A172 (cell line): ENCODE measurements around the gene NCF1.

DNA sequence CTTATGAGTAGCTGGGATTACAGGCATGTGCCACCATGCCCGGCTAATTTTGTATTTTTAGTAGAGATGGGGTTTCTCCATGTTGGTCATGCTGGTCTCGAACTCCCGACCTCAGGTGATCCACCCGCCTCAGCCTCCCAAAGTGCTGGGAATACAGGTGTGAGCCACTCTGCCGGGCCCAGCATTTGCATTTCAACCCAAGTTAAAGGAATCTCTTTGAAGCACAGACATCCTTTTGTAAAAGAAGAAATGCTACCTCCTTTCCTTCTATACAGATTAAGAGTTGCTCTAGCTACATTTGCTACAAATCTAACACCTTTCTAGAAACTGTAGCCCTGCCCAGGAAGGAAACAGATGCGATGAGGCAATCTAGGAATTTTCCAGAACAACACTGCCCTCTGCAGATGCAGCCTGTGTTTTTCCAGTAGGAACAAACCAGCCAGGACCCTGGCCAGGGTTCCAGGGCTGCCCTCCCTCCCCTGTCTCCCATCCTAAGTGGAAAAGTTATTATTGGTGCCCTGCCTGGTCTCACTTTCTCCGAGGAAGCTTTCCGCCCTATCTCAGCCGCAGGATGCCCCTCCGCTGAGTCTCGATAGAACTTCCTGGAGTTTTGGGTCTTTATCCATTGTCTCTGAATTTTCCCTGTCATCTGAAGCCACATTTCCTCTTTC lies 60.1 kb upstream of the GTF2IRD1 start:
- RAMPAGE, long total RNA: no peak

DNA sequence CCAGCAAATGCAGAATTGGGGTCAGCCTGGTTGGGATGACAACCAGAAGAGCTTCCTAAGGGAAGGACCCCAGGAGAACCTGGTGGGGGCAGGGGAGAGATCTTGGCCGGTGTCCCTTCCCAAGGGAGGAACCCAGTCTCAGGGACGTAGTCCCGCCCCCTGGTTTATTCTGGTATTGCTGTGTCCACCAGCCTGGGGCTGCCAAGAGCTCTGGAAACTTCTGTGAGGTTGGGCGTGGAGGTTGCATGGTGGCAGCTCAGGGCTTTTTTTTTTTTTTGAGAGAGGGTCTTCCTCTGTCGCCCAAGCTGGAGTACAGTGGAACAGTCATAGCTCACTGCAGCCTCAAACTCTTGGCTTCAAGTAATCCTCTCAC lies 19.4 kb downstream of the GTF2IRD1 start:
- RAMPAGE, long total RNA: no peak

GRCh38 chr7:74476519-74477121 lies 22.9 kb downstream of the GTF2IRD1 start:
- RAMPAGE, long total RNA: no peak

GRCh38 chr7:74519382-74519911 lies 65.7 kb downstream of the GTF2IRD1 start:
- RAMPAGE, long total RNA: no peak

DNA sequence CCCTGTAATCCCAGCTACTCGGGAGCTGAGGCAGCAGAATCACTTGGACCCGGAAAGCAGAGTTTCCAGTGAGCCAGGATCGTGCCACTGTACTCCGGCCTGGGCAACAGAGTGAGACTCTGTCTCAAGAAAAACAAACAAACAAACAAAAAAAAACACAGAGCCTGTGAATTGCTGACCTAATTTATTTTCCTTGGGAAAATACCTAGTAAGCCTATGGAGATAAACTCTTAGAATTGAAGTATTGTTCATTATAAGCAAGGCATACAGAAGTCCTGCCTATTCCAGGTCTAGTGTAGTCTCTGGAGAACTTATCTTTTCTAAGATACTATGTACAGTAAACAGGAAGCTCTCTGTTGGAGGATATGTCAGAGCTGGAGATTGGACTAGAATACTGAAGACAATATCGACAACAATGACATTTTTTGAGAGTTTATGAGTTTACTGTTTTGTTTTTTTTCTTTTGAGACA lies 14.9 kb downstream of the GTF2I start:
- RAMPAGE, long total RNA: no peak

- RAMPAGE, long total RNA: no peak
Observed at GRCh38 chr7:74730055-74730426, 43.8 kb upstream of the NCF1 start.

- RAMPAGE, long total RNA: no peak
Observed at GRCh38 chr7:74773872-74774274, at the start of gene NCF1. Gene NCF1, plus strand, starts transcription at chr7:74774011.

DNA sequence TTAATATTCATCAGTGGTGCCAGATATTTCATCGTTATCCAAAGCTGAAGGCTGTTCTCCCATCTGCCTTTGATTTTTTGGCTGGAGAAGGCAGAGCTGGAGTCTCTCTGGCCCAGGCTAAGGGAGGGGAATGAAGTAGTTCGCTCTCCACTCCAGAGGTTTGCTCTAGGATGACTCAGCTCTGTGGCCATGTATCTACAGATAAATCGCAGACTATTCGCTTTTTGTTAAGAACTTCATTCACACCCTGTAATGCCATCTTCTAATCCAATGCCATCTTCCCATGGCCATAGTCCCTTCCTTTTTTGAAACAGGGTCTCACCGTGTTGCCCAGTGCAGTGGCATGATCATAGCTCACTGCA lies 17.1 kb downstream of the RCC1L start:
- RAMPAGE, long total RNA: no peak

DNA sequence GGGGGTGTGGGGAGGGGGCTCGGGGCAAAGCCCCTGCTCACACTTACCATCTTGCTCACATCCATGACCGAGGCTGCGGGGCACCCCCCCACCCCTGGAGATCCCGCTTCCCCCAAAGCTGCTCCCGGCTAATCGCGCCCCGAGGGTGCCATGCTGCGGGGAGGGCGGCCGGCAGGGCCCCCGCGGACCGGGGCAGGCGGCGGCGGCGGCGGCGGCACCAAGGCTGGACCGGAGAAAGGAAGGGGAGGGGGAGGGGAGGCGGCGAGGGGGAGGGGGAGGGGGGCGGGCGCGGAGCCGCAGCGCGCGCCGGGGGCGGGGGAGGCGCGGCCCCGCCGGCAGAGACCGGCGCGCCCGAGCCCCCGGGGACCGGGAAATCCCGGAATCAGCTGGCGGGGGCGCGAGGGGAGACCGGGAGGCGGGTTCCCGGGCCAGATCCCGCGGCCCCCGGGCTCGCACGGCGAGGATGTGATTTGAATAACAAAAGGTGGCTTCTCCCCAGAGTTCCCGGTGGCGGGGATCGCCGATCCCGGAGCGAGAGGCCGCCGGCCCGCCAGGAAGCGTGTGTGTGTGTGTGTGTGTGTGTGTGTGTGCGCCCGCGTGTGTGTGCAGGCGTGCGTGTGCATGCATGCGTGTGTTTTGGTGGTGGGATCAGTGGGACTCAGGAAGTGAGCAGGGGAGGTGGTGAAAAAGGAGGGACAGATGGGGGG lies 99.6 kb downstream of the HIP1 start:
- RAMPAGE, long total RNA: no peak

DNA sequence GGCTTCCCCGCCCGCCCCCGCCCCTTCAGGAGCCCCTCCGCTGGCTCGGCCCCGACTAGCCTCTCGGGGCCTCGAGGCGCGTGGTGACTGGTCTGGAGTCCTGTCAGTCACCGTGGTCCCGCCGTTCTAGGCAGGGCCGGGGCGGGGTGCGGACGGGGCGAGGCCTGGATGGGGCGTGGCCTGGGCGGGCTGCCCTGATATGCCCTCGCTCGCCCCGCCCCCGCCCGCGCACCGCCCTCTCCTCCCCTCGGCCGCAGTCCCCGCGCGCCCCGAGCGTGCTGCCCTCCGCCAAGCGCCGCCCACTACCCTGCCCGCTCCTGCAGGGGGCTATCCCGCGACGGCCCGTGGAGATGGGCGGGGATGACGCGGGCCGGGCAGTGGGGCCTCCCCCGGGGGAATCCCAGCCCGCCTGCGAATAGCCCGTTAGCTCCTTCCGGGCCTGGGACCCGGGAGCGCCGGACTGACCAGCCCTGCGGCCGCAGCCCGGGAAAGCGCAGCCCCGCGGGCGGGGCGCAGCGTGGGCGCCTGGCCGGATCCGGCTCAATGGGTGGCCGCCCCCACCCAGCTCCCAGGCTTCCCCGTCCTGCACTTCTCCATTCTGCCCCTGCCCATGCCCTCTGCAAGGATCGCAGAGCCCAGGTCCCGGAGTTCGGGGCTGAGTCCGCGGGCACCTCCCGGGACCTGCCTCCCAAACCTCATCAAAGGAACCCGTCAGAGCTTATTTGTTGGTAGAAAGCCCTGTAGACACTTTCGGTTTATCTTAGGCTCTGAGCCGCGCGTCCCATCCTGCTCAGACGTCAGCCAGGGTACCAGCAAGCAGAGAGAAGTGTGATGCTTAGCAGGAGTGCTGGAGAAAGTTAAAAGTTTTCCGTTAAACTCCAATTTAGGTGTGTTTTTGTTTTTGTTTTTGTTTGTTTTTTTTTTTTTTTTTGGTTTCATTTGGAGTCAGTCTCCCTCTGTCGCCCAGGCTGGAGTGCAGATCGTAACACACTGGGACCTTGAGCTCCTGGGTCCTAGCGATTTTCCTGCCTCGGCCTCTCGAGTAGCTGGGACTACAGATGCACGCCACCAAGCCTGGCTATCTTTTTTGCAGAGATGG lies 692 bp upstream of the HIP1 start:
- RAMPAGE, long total RNA: no peak

GRCh38 chr7:75905794-75906627 lies 8.9 kb upstream of the POR start:
- RAMPAGE, long total RNA: no peak

GRCh38 chr7:75907069-75907861 lies 7.7 kb upstream of the POR start:
- RAMPAGE, long total RNA: no peak

DNA sequence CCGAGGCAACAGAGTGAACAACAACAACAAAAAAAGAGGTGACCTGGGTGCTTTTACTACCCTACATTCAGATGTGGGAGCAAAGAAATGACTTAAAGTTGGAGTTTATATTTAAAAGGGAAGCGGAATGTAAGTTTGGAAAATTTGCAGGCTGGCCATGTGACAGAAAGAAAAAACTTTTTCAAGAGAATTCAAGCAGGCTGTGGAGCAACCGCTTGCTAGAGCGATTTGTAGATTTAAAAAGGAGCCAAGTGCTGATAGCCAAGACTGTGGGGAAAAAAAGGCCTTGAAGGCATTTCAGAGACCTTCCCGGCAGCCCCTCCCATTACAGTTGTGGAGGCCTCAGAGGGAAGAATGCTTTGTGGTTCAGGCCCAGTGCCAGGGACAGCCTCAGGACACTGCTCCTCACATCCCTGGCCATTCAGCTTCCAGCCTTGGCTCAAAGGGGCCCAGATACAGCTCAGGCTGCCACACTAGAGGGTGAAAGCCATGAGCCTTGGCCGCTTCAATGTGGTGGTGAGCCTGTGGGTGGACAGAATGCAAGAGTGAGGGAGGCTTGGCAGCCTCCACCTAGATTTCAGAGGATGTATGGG lies 19.4 kb downstream of the POR start:
- RAMPAGE, long total RNA: no peak

- RAMPAGE, long total RNA: no peak
Observed at GRCh38 chr7:75962672-75963773, 31.4 kb downstream of the TMEM120A start.

DNA sequence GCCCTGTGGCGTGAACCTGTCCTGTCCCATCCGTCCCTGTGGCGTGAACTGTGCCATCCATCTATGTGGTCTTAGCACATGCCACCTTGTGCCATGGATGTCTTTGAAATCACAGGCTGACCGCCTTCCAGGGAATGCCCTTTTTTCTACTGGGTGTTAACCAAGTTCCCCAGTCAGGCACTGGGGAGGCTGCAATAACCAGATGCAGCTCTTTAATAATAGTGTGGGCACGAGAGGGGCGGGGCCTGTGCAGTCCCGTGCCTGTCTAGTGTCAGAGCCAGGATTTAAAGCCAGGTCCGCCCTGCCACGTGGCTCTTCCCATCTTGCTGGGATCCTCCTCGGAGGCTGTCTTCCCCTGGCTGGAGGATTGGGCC lies 25.3 kb downstream of the TMEM120A start:
- RAMPAGE, long total RNA: no peak

DNA sequence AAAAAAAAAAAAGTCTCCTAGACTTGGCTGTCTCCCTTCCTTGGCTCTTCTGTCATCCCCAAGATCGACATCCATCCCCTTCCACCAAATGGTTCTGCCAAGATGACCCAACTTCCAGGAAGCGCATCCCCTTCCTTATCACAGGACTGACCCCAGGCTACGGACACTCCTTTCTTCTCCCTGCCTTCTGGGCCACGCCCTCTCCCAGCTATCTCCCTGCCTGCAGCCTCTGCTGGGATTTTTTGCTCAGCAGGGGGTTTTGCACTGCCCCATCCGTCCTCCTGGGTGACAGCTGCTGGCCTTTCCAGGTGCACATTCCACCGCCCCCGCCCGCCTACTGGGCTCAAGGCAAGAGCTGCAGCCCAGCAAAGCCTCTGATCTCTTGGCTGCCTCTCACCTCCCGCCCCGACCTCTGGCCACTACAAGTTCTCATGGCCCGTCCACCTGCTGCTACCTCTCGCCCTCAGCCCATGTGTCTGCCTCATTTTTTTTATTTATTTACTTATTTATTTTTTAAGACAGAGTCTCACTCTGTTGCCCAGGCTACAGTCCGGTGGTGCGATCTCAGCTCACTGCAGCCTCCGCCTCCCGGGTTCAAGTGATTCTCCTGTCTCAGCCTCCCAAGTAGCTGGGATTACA lies 3.4 kb downstream of the TMEM120A start:
- RAMPAGE, long total RNA: no peak

DNA sequence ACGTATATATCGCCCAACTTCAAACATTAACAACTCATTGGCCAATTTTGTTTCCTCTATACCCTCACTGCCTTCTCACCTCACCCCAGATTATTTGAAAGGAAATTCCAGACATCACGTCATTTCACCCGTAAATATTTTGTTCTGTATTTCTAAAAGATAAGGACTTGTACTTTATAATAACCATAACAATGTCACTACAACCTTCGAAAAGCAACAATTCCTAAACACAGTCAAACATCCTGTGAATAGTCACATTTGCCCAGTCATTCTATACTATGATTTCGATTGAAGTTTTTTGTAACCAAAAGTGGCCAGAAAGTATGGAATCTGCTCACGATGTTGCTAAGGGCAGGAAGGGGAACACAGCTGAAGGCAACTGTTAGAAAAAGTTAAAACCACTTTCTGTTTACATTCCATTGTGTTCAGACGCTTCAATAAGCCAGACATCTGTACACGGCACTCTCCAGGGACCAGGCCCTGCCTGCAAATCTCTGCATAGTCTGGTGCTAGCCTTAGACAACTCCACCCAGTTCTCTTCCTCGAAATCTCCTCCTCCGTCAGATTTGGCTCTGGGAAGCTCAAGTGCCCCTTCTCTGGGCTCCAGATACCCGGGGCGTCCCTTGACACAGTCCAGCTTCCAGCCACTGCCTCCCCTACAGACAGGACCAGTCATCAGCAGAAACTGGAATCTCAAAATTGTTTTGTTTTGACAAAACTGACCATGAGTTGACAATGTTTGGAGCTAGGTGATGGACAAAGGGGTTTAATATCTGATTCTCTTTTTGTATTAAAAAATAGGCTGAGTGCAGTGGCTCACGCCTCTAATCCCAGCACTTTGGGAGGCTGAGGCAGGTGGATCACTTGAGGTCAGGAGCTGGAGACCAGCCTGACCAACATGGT lies 17.1 kb upstream of the TMEM120A start:
- RAMPAGE, long total RNA: no peak

DNA sequence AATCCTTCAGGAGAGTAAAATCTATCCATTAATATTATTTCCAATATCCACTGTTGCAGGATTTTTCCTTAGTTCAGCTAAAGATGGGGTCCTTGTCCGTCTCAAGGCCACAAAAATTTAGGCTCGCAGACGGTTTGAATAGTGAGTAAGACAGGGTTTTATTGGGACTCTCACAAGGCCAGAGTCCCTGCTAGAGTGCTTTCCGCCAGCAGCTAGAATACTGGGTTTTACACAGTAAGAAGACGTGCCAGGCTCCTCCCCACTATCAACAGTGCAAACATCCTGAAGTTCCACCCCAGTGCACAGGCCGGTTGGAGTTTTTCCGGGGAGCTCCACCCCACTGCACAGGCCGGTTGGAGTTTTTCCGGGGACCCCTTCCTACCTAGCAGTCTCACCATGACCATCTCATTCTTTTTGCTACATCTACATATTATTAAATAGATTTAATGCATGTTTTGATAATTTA lies 61.0 kb downstream of the MDH2 start:
- RAMPAGE, long total RNA: no peak

DNA sequence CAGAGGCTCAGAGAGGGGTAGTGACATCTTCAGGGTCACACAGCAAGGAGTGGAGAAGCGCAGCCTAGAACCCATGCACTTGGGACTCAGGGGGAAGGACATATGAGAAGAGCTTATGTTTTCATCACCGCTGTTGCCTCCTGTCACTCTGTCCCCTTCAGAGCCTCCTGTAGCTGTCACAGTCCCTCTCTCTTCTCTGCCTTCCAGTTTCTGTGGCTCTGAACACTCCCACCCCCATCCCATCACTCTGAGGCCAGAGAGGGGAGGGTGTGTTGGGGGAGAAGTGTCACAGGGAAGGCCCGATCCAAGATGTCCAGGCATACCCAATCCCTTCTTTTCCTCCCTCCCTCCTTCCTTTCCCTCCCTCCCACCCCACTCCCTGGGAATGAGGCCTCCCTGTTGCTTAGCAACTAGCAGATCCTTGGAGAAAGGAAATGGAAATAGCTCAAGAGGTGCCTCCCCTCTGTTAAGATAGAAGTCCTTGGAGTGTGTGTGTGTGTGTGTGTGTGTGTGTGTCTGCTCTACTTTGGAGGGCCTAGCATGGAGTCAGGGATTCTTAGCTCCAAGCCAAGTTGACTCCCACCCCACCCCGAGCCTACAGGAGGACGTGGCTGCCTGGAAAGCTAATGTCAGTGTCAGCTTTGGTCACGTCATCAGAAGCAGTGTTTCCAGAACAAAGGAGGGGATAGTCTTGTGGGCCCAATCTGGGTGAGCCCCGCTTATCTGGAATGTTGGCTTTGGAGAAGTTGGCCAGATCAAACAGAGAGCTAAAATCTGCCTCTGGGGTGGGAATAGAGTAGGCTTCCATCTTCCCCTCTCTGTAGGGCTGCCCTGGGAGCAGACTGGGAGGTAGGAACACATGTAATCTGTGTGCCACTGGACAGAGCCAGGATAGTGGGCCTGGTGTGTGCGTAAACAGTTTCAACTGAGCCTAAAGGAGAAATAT lies 32.3 kb downstream of the SRRM3 start:
- RAMPAGE, long total RNA: no peak

- RAMPAGE, long total RNA: no peak
Observed at GRCh38 chr7:76291385-76292457, 10.8 kb upstream of the HSPB1 start.